Esophagus muscularis mucosa (tissue), 4 donors: Measurements from ENCODE around the gene CPEB4.

- PRO-cap: no peak
- RAMPAGE, long total RNA, 4 experiments: no peak in any of the 4 experiments
These were observed 5.8 kb upstream of the STC2 start for GRCh38 chr5:173333936-173334565.

DNA sequence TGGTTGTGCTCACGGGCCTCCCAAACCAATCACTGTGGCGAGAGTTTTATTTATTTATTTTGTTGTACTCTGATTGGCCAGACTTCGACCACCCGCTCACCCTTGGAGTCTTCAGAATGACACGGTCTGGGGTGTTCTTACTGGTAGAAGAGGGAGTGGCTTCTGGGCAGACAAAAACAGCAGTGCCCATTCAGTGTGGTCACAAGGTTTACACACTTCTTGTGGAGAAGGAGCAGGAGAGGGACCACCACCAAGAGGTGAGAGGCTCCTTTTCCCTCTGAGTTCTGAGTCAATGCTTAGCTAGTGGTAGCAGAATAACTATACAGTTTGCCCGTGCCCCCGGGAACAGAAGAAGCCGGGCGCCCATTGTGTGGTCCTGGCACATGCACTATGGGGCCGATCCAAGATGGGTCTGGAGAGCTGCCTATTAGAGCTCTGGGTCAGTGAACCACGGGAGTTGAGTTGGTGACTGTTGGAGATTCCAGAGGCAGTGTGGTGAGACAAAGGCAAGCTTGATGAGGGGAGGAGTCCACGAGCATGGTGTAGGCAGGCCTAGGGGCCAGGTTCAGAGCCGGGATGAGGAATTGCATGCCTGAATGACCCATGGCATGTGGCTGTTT, 84.1 kb upstream of the STC2 start:
- PRO-cap: no peak
- RAMPAGE, long total RNA, 4 experiments: no peak in any of the 4 experiments

GRCh38 chr5:173420029-173420582, 91.9 kb upstream of the STC2 start:
- PRO-cap: no peak
- RAMPAGE, long total RNA, 4 experiments: no peak in any of the 4 experiments

DNA sequence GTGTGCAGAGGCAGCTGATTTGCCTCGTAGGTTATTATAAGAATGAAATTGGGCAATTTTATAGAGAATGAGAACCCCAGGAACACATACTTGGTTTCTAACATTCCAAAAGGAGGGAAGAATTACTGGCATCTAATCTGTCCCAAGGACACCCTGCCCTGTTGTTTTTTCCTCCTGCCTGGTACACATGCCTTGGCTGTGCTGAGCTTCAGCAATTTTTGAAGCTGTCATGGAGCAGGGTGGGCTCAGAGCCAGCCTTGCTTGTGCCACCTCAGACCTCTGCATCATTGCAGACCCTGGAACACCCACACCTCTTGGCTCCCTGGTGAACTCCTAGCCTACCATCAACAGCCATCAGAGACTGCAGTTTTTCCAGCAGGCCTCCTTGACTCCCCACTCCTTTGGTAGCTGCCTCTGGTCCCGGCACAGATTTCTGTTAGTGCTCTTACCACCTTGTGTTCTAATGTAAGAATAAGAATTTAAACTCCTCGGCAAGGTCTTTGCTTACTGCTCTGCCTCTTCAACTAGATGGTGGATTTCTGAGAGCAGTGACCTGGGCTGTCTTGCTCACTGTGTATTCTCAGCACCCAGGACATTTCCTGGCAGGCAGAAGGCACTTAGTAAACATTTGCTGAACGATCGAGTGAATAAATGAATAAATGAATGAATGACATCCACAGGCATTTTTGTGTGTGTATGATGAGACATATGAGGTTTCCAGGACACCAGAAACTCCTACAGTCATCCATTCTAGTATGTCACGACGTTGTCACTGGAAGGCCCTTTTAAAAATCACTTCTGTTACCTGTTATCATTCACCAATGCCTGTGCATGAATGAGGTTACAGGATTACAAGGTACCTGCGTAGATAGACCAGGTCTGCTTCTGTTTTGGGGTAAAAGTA, 143.3 kb downstream of the BOD1 start:
- PRO-cap: no peak
- RAMPAGE, long total RNA, 4 experiments: no peak in any of the 4 experiments

DNA sequence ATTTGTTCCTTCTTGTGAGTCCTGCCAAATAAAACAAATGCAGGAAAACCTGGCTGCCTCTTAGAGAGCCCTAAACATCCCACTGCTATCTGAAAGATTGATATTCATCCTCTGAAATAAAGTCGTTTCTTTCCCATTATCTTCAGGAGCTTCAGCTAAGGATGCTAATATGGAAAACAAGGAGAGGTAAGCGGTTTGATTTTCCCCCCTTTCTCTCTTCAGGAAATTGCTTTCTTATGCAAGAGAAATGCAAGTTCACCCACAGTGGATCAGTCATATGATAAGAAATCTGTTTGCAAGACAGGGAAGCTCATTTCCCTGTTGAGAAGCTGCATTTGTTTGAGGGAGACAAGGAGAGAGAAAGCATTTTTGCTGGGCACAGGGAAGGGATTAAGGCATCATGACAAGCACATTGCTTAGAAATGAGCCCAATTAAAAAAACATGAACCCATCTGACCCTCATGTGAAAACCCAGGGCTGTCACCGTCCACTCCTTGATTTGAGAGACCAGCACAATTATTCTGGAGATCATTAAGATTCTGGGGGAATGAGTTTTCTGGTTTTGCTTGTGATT, 53.7 kb upstream of the BOD1 start:
- PRO-cap: no peak
- RAMPAGE, long total RNA, 4 experiments: no peak in any of the 4 experiments

DNA sequence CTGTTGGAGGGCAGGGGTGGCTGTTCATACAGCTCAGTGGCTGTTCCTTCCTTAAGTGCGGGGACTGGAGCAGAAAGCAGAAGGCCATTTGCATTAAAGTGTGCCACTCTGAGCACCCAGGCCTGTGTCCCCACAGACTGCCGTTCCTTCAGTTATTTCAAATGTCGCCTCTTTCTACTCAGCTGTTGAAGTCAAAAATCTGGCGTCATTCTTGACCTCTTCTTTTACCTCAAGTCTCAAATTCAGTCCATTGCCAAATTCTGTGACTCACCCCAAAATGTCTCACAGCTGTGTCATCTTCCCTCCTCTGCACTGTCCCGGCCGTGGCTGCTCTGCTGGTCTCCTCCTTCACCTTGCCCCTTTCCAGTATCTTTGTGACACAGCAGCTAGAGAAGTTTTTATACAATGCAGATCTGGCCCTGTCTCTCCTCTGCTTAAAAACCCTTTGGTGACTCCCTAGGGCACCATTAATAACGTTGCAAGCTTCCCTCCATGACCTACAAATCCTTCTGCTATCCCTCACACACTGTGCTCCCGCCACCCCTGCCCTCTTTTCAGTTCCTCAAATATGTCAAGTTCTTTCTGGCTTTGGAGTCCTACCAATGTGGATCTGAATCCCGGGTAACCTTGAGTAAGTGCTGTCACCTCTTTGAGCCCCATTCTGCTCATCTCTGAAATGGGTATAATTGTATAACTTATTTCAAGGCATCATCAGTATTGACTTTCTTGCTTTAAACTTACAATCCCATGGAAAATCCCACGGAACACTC, 98.3 kb upstream of the BOD1 start:
- PRO-cap: no peak
- RAMPAGE, long total RNA, 4 experiments: no peak in any of the 4 experiments

- PRO-cap: no peak
- RAMPAGE, long total RNA, 4 experiments: no peak in any of the 4 experiments
These were observed 120.8 kb upstream of the BOD1 start for GRCh38 chr5:173737222-173737612.

- PRO-cap: no peak
- RAMPAGE, long total RNA, 4 experiments: no peak in any of the 4 experiments
These were observed 129.5 kb upstream of the BOD1 start for GRCh38 chr5:173745940-173746381.

DNA sequence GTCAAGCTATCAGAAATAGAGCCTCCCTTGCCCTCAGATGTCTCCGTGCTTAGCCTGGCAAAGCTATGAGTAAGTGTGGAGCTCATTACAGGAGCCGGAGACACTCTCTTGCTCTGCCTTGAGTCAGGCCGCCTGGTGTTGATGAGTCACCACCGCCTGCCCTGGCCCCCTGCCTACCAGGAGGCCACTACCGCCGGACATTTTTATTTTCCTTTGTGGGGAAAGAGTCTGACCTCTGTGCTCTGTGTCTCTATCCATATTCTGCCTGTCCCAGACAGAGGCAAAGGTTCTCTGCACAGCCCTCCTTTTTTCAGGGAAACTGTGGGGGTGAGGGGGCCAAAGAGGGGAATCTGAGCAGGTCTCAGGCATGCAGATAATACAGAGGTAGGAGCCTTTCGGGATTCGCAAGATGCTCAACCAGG, 123.6 kb upstream of the CPEB4 start:
- PRO-cap: no peak
- RAMPAGE, long total RNA, 4 experiments: no peak in any of the 4 experiments

DNA sequence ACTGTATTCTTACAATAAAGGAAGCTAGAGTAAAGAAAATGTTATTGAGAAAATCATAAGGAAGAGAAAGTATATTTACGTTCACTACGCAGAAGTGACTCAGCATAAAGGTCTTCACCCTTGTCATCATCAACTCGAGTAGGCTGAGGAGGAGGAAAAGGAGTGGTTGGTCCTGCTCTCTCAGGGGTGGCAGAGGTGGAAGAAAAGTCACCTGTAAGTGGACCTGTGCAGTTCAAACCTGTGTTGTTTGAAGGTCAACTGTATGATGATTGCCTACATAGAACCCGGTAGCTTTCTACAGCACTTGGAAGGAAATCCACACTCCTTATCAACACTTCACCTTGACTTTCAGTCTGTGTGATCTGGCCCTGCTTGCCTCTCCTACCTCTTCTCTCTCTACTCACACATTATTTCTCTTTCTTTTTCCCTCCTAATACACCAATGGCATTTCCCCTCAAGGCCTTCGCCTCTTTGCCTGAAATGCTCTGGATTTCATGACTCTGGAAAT, 109.3 kb upstream of the CPEB4 start:
- PRO-cap: no peak
- RAMPAGE, long total RNA, 4 experiments: no peak in any of the 4 experiments

- PRO-cap: no peak
- RAMPAGE, long total RNA, 4 experiments: no peak in any of the 4 experiments
These were observed 64.1 kb upstream of the CPEB4 start for GRCh38 chr5:173823895-173824627.

GRCh38 chr5:173887459-173888202, 518 bp upstream of the CPEB4 start:
- PRO-cap: unidirectional peak, minus-strand start at chr5:173887834; bidirectional peak, plus-strand start at chr5:173888349, minus-strand start at chr5:173888159
- RAMPAGE, long total RNA, 4 experiments: no peak in any of the 4 experiments

GRCh38 chr5:173888203-173889133, at the start of gene CPEB4:
Gene CPEB4, plus strand, starts transcription at chr5:173888349.
- PRO-cap: bidirectional peak, plus-strand start at chr5:173888349, minus-strand start at chr5:173888159; unidirectional peak, plus-strand start at chr5:173888501
- RAMPAGE, long total RNA, 4 experiments: start-site peak on the plus strand in 4 of 4 experiments, at chr5:173888341-173888378 at its widest, 20 to 87 reads per replicate

DNA sequence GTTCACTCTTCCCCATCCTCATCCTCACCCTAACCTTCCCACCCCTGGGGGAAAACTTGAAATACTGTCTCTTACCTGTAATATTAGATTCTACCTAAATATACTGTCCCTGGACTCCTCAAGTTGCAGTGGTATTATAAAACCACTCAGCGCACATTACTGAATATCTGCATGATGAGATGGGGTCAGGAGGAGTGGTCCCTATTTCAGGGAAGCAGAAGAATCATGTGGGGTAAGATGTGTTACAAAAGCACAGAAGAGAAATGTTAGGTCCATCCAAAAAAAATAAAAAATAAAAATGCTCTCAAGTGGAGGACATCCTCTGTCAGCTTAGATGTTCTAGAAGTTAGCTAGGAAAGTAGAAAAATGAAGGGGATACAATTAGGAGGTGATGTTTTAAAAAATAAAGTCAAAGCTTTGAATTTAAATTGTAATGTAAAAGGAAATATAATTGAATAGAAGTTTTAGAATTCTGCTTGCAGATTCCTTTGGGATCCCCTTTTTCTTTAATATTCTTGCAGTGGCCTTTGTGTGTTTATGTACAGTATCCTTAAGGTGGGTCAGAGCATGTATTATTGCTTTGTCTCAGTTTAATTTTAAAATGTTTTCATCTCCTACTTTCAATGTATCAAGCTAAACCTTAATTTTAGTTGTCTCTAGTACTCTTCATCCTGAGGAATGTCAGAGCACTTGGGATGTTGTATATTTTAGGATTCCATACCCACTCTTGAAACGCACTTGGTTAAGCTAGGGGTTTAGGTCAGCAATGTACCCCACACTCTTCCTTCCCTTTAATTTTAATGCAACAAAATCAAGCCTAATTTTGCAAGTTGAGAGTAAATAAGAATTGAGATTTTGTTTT, 20.5 kb downstream of the CPEB4 start:
- PRO-cap: no peak
- RAMPAGE, long total RNA, 4 experiments: no peak in any of the 4 experiments

GRCh38 chr5:173923606-173924225, 35.6 kb downstream of the CPEB4 start:
- PRO-cap: bidirectional peak, plus-strand start at chr5:173924024, minus-strand start at chr5:173923860
- RAMPAGE, long total RNA, 4 experiments: no peak in any of the 4 experiments

- PRO-cap: no peak
- RAMPAGE, long total RNA, 4 experiments: no peak in any of the 4 experiments
These were observed 15.3 kb upstream of the C5orf47 start for GRCh38 chr5:173973593-173974112.

DNA sequence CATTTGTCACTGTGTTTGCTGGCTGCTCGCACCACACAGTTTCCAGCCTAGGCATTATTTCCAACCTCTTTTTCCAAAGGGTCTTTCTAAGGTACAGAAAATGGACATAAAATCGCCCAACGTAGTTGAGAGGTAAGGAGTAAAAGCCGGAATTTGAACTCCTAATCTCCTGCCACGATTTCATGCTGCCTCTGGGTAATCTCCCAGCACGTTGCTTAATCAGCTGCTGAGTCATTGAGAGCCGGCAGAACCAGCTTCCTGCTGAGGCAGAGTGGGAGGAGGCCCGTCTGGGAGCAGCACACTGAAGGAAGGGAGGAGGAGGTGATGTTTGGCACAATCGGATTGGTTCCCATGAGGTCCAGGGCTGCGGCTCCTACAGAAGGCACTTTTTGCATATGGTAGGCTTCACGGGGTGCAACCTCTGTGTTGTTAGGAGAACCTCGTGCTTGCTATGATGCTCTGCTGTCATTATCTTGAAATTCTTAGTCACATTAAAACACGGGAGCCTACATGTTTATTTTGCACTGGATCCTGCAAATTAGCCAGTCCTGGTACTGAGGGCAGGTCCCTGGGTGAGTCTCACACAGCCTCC, 191.8 kb upstream of the MSX2 start:
- PRO-cap: no peak
- RAMPAGE, long total RNA, 4 experiments: no peak in any of the 4 experiments

- PRO-cap: no peak
- RAMPAGE, long total RNA, 4 experiments: no peak in any of the 4 experiments
These were observed 35.5 kb downstream of the SFXN1 start for GRCh38 chr5:175513549-175514538.

GRCh38 chr5:175696364-175696743, 38.5 kb downstream of the HRH2 start:
- PRO-cap: no peak
- RAMPAGE, long total RNA, 4 experiments: no peak in any of the 4 experiments

GRCh38 chr5:175707979-175708526, 50.2 kb downstream of the HRH2 start:
- PRO-cap: no peak
- RAMPAGE, long total RNA, 4 experiments: no peak in any of the 4 experiments